Metastatic Breast Carcinoma in the Brain (tissue), 10 donors: ENCODE measurements around the genes PCP4 and DSCAM.

DNA sequence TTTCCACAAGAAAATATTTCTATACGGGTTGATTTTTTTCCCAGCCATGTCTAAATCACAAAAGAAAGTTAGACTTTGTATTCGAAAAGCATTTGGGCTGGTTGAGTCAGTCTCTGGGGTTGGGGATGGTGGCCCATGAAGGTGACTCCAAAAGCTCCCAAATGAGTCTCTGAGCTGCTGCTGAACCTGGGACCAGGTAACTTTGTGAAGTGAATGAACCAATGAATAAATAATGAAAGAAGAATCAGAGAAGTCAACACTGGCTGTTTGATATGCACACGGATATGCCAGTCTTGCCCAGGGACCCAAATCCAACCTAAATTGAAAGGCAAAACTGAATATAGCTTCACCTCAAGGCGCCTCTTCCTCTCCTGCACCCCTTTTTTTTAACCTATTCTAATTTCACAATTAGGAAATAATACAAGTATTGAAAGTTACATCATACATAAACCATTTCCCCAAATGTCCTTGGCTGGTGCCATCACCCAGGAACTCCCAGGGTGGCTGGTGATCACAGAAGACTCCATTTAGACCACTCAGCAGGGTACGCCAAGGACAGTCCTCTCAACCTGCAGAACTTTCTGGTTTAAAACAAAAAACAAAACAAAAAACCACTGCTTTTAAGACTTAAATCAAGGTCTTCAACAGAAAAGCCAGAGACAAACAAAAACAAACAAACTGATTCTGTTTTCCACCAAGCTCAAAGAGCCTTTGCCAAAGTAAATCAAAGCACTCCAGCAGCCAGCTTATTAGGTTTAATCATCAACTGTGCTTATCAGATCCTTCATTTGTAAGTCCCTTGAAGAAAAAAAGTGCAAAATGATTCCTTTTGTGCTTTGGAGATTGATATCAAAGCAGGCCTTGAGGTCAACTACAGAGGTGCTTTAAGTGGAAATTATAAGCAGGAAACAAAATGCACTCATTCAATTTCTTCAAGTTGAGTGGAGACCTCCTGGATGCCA is 112.9 kb downstream of the ETS2 start:
- PRO-cap, 10 experiments = no peak in any of the 10 experiments

DNA sequence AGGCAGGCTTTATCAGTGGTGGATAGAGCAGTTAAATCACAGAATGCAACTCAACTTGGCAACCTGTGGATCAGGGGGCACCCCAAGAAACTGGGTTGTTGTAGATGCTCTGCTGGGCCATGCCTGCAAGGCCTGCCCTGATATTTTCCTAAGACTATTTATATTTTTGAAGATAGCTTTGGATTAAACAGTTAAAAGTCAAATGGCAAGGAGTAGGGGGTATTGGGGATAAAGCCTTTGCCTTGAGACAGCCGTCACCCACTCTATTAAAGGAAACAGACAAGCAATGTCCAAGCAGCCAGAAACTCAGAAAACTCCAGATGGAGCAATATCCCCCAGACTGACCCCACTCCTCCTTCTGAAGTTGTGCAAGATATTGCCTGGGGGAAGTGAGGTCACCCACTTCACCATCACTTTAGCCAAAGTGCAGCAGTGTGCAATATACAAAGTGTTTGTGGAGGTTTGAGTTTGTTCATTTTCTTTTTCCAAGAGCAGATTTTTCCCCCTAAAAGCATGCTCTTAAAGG is 125.0 kb downstream of the ETS2 start:
- PRO-cap, 10 experiments = peak in 1 of 10 experiments; most common minus-strand start position 268 of the sequence (in 1)

DNA sequence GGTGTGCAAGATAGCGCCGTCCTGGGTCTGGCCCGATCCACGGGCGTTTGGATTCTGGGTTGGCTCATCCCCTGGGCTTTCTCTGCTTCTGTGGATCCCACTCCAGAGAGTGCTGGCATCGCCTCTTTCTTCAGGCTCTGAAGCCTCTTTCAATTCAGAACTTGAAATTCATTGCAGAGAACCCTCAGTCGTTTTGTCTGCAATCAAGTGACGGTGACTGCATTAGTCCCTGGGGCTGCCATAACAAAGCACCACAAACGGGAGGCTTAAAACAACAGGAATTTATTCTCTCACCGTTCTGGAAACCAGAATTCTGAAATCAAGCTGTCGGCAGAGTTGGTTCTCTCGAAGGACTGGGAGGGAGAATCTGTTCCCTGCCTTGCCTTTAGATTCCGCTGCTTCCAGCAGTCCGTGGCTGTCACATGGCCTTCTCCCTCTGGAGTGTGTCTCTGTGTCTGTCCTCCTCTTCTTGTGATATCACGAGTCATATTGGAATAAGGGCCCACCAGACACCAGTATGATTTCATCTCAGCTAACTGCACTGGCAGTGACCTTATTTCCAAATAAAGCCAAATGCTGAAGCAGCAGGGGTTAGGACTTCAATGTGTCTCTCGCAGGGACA is 181.7 kb downstream of the ETS2 start:
- PRO-cap, 10 experiments = no peak in any of the 10 experiments

DNA sequence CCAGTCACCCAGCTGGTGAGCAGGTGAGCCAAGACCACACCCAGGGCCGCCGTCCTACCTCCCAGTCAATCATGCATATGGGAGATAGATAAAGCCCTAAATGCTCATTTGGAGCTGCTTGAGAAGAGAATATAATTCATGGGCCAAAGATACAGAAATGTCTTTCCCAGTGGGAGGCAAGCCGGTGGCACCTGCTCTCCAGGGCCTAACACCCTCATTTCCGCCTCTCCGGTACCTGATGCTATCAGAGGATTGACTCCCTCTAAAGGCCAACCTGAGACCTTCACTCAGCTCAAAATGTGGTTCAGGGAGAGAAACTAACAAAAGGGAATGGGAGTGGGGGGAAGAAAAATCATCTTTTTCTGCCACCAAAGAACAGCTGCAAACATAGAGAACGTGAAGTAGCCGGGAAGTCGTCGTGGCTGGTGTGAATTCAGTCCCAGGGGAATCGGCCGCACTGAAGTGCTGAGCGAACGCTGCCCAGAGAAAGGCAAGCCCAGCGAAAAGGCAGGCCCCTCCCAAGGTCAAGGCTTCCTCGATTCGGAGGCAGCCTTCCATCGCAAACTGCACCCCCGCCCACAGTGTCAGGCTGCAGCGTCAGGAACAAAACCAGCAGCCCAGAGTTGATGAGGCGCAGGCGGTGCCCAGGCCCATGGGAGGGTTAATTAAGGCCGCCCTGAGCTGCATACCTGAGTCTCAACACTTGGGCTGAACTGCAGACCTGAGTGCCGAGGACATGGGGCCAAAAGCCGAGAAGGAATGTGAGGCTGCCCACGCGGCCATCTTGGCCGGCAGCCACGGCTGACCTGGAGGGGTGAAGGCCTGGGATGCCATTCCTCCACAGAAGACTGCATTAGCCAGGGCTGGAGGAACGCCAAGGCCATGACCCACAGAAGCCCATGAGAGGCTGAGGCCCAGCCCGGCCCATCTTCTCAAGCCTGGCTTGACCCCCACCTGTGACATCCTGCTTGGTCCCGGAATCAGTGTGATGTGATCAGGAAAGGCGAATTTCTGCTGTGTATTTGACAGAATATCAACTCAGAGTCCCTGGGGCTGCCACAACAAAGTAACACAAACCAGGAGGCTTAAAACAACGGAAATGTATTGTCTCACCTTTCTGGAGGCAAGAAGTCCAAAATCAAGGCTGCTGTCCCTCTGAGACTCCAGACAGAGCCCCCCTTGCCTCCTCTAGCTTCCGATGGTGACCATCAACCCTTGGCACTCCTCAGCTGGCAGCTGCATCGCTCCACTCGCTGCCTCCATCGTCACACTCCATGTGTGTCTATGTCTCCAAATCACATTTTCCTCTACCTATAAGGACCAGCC is 160.0 kb downstream of the PSMG1 start:
- PRO-cap, 10 experiments = peak in 2 of 10 experiments; most common plus-strand start position 295 of the sequence (in 1); most common minus-strand start position 220 of the sequence (in 1)

DNA sequence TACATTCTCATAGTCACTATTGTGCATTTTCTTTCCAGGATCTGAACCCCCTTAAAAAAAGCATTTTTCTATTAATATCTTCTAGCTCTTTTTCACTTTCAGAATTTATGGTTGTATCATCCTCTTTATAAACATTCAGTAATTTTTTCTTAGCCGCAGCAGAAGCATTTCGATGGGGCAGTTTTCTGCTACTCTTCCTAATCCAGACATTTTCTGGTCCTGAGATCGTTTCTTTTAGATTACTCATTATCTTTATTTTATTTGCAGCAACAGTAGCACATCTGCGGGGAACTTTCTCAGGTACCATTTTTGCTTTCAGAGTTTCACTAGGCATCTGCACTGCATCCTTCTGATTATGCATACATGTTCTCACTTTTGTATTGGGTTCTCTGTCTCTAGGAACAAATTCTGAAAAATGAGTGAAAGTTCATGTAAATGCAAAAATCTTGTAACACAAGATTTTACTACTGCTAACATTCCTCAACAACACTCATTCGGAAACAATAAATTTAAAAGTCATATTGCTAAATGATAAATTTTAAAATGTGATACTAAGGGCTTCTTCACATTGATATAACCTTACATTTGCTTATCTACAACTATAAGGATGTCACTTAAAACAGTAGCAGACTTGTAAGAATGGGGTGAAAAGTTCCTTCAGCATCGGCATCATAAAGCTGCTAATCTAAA is 3.9 kb upstream of the PSMG1 start:
- PRO-cap, 10 experiments = no peak in any of the 10 experiments

GRCh38 chr21:39190336-39191447 is 7.4 kb upstream of the PSMG1 start:
- PRO-cap, 10 experiments = peak in 1 of 10 experiments; most common minus-strand start chr21:39190909 (in 1)

GRCh38 chr21:39196782-39197453 is 13.7 kb upstream of the PSMG1 start:
- PRO-cap, 10 experiments = no peak in any of the 10 experiments

GRCh38 chr21:39316135-39316702 is 2.8 kb upstream of the BRWD1 start:
- PRO-cap, 10 experiments = no peak in any of the 10 experiments

DNA sequence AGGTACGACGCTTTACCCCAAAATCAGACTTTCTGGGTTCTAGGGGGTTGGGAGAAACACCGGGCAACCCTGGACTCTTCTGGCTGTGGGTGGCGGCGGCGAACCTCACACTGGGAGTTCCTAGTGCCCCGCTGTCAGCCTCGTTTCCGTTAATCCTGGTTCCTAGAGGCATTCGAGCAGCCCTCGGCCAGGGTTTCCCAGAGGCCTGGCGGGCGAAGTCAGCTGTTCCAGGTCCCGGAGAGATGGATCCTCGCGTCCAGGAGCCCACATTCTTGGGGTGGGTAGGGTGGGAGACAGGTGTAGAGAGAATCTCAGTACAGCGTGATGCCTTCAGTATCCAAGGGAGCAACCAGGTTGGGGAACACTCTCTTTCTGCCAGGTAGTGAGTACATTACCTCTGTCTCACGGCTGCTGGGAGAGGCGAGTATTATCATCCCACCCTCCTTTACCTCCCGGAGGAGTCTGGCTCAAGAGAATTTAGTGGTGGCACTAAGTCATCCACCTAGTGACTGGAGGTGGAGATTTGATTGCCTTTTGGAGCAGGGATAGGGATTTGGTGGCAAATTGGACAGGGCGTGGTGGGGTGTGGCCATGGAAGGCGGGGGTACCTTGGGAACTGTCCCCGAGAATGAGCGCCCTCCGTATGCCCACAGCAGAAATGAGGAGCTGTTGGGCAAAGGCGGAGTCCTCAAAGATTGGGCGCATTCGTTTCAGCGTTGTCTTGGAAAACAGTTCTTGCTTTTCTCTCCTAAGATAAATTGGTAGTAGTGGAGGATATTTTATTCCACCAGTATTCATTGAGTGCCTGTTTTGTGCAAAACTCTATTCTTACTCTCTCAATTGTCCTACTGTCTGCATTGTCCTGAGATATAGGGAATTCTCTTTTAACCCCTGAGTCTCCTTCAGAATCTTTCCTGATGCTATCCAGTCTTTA is 786 bp downstream of the GET1 start:
- PRO-cap, 10 experiments = peak in 1 of 10 experiments; most common plus-strand start position 655 of the sequence (in 1); most common minus-strand start position 464 of the sequence (in 1)

DNA sequence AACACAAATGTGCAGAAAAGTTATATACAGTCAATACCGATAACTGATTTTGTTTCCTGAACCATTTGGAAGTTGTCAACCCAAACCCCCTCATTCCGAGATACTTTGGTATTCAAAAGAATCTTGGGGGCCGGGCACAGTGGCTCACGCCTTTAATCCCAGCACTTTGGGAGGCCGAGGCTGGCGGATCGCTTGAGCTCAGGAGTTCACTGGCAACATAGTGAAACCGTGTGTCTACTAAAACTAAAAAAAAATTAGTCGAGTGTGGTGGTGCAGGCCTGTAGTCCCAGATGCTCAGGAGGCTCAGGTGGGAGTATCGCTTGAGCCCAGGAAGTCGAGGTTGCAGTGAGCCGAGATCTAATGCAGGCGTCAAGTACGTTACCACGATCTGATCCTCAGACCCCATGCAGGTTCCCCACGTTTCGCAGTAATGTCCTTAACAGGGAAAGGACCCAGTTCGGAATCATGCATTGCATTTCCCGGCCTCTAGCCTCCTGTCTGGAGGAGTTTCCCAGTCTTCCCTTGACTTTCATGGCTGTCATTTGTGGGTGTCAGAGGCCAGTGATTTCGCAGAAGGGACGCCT is 7.9 kb downstream of the GET1 start:
- PRO-cap, 10 experiments = no peak in any of the 10 experiments

- PRO-cap, 10 experiments = no peak in any of the 10 experiments
Measured at GRCh38 chr21:39536000-39536446, 76.7 kb upstream of the B3GALT5 start.

- PRO-cap, 10 experiments = peak in 1 of 10 experiments; most common plus-strand start chr21:39611744 (in 1); most common minus-strand start chr21:39611673 (in 1)
Measured at GRCh38 chr21:39611485-39612290, 1.1 kb upstream of the B3GALT5 start.

DNA sequence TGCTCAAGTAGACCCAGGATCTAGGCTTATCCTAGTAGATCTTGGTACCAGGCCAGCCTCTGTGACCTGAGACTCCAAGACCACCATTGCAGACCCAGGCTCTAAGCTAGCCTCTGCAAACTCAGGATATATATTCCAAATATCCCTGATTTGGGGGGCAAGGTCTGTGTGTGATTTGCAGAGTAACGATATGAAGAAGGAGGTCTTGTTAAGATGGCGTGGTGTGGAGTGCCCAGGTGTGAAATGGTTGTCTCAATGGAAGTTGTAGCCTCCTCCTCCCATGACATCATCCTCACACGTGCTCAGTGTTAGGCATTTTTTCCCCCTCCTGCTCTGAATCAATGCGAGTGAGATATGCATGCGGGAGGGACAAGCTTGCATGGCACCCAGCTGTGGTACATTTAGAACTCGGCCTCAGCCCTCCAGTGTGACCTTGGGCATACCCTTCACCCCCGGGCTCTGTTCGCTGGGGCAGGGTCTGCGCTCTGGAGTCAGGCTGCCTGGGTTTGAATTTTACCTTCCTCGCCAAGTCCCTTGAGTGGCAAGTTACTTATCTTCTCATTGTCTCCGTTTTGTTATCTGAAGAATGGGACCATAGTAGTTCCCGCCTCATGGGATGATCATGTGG is 55.6 kb downstream of the B3GALT5 start:
- PRO-cap, 10 experiments = peak in 1 of 10 experiments; most common plus-strand start position 341 of the sequence (in 1)

DNA sequence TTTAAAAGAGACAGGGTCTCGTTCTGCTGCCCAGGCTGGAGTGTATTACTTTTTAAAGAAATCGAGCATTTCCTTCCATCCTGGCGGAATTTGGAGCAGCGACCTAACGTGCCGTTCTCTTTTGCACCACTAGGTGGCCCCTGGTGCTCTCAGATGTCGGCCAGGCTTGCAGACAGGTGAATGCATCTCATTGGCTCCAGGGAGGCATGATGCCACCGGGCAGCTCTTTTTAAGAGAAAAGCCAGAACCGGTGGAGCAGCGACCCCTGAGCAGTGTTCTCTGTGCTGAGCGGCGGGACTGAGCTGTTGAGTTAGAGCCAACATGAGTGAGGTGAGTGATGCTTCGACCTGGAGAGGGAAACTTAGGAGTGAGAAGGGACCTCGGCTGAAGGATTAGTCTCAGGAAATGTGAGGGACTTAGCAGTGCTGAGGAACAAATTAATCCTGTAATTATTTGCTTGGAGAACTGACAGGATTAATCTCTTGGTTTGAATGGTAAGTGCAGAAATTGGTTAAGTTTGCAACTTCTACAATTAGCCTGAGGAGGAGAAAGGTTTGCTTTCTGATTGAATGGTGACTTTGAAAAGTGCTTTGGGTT is at the start of gene PCP4:
PCP4 (plus strand) TSS at position 258 of the 597 bp plus-strand sequence.
- PRO-cap, 10 experiments = peak in 1 of 10 experiments; most common plus-strand start position 258 of the sequence (in 1)

- PRO-cap, 10 experiments = no peak in any of the 10 experiments
Measured at GRCh38 chr21:40684777-40685270, 162.1 kb downstream of the DSCAM start.

DNA sequence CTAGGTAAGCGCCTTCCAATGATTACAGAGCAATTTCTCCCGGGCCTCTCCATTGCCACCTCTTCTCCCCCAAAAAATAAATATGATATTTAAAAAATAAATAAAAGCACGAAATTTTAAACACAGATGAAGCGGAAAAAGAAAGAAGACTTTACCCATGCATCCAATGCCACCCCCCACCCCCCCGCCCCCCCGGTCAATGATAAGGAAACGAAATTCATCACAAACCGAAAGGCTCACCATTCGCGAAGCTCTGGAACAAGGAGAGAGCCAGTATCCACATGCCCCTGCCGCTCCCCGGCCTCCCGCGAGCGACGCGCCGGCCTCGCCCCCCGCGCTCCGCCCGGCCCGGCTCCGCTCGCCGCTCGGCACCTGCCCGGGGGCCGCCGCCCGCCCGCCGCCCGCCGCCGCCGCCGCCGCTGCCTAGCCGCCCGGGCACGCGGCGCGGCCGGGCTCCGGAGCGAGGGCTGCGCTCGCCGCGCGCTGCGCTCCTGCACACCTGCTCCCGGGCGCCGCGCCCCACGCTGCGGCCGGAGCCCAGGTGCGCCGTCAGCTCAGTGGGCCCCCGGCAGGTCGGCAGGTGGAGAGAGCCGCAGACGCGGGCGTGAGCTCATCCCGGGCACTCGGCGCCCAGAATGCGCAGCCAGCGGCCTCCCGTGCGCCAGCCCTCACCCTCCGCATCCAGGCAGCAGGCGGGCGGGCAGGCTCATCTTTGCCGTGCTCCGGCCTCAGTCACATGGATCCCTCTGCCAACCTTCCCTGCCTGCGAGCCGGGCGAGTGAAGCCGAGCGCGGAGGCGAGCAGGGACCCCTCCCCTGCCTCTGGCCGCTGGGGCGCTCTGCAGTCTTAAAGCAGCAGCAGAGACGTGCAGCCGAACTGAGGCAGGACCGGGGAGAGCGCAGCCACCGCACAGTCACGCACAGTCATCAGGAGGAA is at the start of gene DSCAM:
DSCAM (minus strand) TSS at position 780 of the 936 bp plus-strand sequence.
- PRO-cap, 10 experiments = no peak in any of the 10 experiments

DNA sequence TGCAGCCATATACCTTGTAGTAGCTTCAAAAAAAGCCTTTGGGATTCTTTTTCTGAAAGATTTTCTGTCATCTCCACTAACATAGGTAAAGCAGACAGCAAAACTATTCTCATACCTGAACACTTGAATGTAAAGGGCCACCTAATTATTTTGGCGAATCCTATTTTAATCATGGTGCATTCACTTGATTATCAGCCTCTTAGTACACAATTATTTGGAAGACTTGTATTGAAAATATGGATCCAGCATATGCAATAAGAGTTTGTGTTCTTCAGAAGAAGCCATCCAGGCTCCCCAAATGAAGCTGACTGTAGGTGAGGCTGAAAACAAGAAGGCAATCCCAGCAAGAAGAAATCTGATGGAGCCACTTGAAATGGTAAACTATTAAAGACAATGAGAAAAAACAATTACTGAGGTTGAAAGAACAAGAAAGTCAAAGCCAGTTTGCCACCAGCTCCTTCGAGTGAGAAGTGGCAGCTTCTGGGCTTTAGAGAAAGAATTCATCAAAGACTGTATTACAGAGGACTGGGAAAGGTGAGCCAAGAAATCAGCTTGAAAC is 3.9 kb downstream of the BACE2 start:
- PRO-cap, 10 experiments = no peak in any of the 10 experiments

- PRO-cap, 10 experiments = no peak in any of the 10 experiments
Measured at GRCh38 chr21:41232152-41232476, 64.2 kb downstream of the BACE2 start.

DNA sequence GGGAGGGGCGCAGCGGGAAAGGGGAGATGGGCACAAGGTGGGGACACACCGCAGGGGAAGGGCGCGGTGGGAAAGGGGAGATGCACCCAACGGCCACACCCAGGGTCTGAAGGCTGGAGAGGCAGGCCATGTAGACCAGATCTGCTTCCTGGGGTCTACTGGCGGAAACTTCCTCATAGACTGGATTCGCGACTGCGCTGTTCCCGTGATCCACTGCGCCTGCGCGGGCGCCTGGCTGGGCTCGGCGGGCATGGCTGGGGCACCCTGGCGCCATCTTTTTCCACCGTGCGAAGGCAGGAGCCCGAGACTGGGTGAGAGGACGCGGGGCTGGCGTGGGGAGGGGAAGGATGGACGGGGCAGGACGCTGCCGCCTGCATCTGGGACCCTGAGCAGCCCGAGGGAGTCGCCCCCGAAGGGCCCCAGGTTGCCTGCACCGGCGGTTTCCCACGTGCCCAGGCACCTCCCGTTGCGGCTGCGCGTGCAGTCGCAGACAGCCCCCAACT is 12.6 kb upstream of the FAM3B start:
- PRO-cap, 10 experiments = no peak in any of the 10 experiments

DNA sequence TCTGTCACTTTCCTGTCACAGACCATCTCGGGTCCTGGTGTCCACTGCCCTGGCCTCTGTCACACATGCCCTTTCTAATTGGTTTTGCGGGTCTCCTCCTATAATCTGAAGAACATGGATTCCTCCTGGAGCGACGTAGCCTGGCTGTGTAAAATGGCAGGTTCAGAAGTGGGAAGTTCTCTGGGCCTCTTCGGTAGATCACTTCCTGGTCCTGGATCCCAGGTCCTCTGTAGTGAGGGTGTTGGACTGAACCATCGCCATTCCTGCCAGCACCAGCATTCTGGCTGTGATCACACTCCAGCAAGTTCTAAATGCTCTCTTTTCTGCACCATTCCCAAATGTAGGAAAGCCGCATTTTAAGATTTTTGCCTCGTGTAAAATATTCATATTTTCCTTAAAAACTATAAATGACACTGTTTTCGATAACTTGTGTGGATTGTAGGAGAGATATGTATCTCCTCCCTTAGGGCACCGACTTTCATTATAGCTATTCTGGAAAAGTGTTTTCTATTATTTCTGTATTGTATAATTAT is 967 bp downstream of the FAM3B start:
- PRO-cap, 10 experiments = peak in 2 of 10 experiments; most common minus-strand start position 150 of the sequence (in 1)